ENCODE data around the gene TAF4B.

GRCh38 chr18:25298936-25299516 is 52.9 kb downstream of the ZNF521 start:
- PRO-cap, 2 experiments: no peak in any of the 2 experiments

- PRO-cap, 2 experiments: no peak in any of the 2 experiments
These were observed 236.0 kb downstream of the SS18 start for GRCh38 chr18:25854393-25854863.

DNA sequence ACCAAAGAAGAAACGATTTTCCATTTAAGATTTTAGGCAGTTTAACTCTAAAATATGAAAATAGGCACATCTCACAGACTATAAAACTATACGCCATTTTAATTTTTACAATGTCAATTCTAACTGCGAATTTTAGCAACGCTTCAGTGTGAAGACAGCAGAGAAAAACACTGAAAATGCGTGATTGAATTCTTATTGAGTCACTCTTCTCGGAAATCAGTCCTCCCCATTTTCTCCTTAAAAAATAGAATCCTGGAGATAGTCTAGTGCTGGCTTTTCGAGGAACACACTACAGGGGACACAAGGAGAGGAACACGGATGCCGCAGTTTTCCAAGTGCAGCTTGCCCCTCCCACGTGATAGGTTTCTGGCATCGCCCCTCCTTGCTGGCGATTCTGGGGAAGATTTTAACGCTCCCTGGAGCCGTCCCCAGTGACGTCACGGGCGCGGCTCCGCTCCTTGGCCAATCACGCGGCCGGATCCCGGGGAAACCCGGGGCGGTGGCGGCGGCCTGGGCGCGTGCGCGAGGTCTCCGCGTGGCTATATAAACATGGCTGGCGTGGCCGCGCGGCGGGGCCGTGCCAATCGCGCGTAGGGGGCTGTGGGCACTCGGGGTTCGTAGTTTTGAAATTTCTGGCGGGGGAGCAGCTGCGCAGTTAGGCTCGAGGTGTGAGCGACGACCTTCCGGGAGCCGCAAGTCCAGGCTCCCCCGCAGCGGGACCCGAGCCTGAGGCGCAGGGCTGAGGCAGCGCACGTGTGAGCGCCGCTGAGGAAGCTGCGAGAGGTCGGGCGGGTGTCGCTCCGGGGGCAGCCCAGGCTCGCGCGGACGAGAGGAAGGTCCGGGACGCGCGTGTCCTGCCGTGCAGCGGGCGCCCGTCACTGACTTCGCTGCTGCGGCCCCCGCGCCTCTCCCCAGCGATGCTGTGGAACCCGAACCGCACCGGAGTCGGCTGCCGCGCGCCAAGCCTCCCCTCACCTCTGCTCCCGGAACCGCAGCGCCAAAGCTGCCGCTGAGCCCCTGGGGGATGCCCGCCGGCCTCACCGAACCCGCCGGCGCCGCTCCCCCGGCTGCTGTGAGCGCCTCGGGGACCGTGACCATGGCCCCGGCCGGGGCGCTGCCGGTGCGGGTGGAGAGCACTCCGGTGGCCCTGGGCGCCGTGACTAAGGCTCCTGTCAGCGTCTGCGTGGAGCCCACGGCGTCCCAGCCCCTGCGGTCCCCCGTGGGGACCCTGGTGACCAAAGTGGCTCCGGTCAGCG is at the start of gene TAF4B:
Gene TAF4B (plus strand): TSS at position 536 of the 1,256 bp plus-strand sequence.
- PRO-cap, 2 experiments: peak in 2 of 2 experiments; most common plus-strand start position 572 of the sequence (in 2); most common minus-strand start position 979 of the sequence (in 2)

- PRO-cap, 2 experiments: no peak in any of the 2 experiments
These were observed 155.1 kb upstream of the KCTD1 start for GRCh38 chr18:26703213-26704060.

- PRO-cap, 2 experiments: no peak in any of the 2 experiments
These were observed 123.9 kb downstream of the AQP4 start for GRCh38 chr18:26741602-26742096.

- PRO-cap, 2 experiments: no peak in any of the 2 experiments
These were observed 46.2 kb upstream of the CHST9 start for GRCh38 chr18:27231220-27231748.

DNA sequence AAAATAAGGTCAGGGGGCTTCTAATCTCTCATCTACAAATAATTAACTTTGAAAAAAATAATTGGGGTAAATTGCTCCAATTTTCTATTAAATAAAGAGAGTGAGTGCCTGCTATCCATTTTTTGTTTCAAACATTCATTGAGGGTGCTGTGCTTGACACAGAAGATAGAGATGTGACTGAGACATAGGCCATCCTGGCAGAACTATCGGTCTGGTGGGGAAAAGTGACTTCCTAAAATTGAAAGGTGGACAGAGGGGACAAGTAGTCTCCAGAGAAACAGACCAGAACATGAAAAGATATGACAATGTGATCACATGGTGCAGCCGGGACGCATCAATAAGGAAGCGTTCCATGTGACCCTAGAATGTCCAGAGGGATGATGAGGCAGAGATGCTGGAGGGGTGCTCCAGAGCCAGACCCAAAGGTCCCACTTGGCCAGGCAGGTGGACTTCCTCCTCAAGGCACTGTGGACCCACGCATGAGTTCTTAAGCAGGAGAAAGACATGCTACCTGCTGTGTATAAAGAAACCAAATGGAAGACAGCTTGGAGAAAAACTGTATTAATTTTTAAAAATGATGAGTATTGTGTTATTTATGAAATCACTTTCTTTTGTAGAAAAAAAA is 50.2 kb downstream of the CDH2 start:
- PRO-cap, 2 experiments: no peak in any of the 2 experiments

DNA sequence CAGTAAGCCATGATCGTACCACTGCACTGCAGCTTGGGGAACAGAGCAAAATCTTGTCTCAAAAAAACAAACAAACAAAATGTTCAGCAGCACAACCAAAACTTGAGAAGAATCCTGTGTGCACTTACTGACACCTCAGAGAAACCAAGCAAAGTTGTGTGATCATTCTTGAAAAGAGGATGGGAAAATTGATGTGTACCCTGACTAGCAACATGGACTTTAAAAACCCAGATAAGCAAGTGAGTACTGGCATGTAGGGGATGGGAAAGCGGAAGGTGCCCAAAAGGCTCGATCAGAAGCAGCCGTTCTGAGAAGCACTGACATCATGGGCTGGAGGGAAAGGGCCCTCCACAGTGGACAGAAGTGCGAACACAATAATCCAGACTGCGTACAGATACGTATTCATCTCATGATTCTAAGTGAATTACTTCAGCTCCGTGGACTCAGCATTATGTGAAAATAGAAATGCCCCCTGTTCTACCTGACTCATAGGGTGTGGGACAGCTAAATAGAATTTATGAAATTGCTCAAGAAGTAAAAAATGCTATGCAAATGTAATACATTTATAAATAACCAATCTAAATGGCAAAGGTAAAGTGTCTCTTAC is 42.2 kb downstream of the CDH2 start:
- PRO-cap, 2 experiments: no peak in any of the 2 experiments

DNA sequence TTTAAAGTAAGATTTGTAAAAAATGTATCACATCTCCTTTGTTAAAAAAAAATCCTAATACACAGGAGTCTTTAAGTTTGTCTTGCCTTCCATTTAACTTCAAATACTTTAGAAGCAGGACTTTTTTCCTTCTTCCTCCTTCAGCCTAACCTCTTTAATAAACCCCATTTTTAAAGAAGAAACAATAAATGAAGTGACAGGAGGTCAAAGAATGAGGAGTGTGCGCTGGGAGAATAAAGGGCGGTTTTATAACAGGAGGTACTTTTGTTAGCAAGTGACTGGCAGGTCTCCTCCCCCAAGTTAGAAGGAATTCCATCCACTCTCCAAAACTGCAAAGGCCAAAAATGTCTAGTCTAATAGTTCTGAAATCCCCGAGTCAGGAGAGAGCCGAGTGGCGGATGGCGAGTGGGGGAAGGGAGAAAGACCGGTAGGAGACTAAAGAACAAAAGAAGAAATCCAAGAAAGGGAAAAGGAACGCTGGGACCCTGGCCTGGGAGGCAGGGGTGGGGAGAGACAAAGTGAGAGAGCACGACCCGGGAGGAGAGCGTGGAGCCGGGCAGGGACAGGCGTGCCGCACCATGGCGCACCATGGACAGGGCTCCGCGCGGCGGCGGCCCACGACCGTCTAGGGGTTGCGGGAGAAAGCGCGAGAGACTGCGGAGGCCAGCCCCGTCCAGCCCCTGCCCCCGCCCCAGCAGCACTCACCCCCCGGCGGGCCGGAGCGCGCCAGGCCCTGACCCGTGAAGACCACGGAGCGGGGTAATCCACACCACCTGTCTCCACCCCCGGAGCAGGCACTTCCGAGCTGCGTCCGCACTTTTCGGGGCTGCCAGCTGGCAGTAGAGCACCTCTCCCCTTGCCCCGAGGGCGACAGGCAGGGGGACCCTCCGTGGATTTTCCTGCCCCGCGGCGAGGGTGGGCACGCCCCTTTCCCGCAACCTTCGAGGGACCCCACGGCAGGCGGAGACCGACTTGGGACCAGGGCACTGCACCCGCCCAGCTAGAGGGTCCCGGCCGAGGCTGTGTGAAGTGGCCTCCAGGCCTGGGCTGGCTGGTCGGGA is 1.7 kb downstream of the CDH2 start:
- PRO-cap, 2 experiments: no peak in any of the 2 experiments

- PRO-cap, 2 experiments: no peak in any of the 2 experiments
These were observed 866.7 kb downstream of the DSC3 start for GRCh38 chr18:30175754-30176247.

DNA sequence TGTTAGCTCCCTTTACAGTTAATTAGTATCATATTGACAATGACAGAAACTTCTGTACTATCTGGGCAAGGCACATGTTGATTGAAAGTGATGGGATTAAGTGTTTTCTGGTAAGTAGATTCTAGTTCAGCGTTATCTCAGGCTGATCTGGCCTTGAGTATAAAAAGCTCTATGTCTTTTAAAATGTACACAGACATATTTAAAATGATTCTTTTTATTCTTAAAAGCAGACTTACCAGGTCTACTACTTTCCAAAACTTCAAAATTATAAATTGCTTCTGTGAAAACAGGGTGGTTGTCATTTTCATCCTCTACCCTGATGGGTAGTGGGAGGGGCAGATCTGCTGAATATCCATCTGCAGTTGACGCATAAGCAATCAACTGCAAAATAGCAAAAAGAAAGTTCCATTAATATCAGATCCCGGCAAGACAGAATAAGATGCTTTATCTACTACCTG is 18.4 kb downstream of the DSC3 start:
- PRO-cap, 2 experiments: no peak in any of the 2 experiments

GRCh38 chr18:31223503-31223803 is 60.8 kb upstream of the DSC1 start:
- PRO-cap, 2 experiments: no peak in any of the 2 experiments

GRCh38 chr18:31244651-31245387 is 73.1 kb upstream of the DSG1 start:
- PRO-cap, 2 experiments: no peak in any of the 2 experiments

GRCh38 chr18:31255731-31256281 is 62.2 kb upstream of the DSG1 start:
- PRO-cap, 2 experiments: no peak in any of the 2 experiments

- PRO-cap, 2 experiments: no peak in any of the 2 experiments
These were observed 20.7 kb downstream of the DSG4 start for GRCh38 chr18:31397140-31397731.

DNA sequence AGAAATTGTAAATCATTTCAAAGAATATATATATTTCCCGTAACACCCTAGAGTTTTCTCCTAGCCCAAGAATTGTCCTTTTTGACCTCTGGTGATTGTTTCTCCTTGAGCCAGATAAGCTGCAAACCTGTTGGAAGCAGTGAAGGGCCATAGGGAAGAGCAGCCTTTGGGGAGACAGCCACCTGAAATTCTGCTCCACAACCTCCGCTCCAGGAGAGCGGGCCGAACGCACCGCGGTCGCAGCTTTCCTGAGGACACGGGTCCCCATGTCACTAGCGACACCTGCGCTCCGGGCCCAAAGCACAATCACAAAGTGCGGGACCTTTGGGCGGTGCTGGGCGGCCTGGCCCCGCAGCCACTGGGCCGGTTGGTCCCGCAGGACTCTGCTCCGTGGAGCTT is 593 bp upstream of the DSG2 start:
- PRO-cap, 2 experiments: no peak in any of the 2 experiments

- PRO-cap, 2 experiments: no peak in any of the 2 experiments
These were observed 12.3 kb downstream of the DSG2 start for GRCh38 chr18:31510095-31510805.

- PRO-cap, 2 experiments: no peak in any of the 2 experiments
These were observed 15.6 kb downstream of the DSG2 start for GRCh38 chr18:31513348-31514295.

DNA sequence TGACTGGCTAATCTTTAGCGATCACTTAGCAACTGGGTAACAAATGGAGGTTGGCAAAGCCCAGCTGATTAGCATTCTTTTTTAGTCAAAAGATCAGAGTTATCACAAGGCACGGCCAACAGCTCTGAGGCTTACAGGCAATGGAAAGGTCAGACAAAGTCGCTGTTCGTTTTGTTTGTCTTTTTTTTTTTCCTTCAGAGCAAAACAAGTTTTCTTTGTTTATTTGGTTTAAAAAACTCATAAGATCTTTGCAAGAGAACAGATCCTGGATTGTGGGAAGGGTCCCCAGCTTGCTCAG is 28.9 kb upstream of the TTR start:
- PRO-cap, 2 experiments: no peak in any of the 2 experiments

DNA sequence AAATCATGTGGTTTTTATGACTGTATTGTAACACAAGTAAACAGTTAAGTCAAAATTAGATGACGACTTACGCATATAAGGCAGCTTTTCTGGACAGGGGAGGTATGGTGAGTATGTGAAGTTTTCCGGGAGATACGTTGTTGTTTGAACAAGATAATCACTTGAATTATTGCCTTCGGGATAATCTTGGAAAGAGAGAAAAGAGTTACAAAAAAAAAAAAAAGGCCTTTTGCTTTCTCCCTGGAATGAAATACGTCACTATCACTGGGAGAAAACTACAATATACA is 26.5 kb downstream of the B4GALT6 start:
- PRO-cap, 2 experiments: no peak in any of the 2 experiments